Lung (tissue), 4 donors: ENCODE measurements around the gene LBP.

GRCh38 chr20:38032906-38033316 lies 345 bp downstream of the TTI1 start:
- PRO-cap, result no peak
- RAMPAGE, long total RNA, result no peak
- RRBS, result no CpG with 5 or more reads among the region's 17 CpGs

GRCh38 chr20:38083254-38083742 lies 49.8 kb downstream of the RPRD1B start:
- PRO-cap, result no peak
- RAMPAGE, long total RNA, result no peak
- RRBS, result no CpG with 5 or more reads among the region's 6 CpGs

DNA sequence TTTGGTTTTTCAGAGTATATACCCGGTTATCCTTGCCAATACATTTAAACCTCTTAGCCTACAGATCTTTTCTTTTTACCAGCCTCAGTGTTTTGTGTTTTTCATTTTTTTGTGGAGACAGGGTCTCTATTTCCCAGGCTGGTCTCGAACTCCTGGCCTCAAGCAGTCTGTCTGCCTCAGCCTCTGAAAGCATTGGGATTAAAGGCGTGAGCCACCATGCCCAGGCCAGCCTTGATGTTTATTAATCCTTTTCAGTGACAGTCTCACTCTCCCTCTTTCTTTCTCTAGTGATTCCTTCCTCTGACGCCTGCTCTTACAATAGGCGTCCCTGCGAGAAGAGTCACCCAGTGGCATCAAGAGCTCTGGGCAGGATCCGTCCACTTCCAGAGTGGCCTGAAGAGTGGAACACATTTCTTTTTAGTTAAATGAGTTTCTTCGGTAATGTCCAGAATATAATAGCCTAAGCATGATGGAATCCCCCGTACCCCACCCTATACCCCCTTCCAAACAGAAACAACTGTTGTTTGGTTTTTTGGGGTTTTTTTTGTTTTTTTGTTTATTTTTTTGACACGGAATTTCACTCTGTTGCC lies 53.0 kb downstream of the RPRD1B start:
- PRO-cap, result no peak
- RAMPAGE, long total RNA, result no peak
- RRBS, result no CpG with 5 or more reads among the region's 10 CpGs

- PRO-cap, result no peak
- RAMPAGE, long total RNA, result no peak
- RRBS, result no CpG with 5 or more reads among the region's 4 CpGs
Measured at GRCh38 chr20:38114383-38114801, 50.7 kb downstream of the TGM2 start.

DNA sequence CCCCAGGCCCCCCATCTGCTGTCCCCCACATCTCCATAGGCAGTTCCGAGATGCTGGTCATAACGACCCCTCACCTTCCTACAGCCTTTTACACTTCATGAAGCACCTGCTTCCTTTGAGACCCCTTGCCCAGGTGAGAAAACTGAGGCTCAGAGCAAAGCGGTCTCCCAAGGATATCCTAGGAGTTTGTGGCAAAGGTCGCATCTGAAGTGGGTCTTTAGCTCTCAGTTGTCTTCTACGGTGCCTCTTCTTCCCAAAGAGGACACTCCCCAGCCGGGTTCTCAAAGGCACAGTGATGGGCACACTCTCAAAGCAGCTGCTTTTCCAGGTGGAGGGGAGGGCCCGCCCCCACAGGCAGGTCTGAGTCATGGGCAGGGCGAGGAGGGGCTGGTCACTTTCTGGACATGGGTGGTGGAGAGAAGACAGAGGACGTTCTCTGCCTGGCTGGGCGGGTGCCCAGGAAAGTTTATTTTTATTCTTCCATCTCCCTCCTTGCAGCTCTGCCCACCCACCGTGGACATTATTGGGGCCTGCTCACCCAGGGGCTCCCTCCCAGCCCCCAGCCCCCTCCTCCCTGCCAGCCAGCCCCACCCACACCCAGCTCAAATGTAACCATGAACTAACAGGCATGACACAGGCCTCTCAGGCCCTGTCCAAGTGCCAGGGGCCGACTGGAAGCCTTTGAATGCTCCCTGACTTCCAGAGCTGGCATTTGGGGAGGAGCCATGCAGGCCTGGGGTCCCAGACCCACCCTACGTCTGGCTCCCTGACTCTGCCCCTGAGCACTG lies 8.2 kb downstream of the TGM2 start:
- PRO-cap, result no peak
- RAMPAGE, long total RNA, result no peak
- RRBS, result no CpG with 5 or more reads among the region's 13 CpGs

DNA sequence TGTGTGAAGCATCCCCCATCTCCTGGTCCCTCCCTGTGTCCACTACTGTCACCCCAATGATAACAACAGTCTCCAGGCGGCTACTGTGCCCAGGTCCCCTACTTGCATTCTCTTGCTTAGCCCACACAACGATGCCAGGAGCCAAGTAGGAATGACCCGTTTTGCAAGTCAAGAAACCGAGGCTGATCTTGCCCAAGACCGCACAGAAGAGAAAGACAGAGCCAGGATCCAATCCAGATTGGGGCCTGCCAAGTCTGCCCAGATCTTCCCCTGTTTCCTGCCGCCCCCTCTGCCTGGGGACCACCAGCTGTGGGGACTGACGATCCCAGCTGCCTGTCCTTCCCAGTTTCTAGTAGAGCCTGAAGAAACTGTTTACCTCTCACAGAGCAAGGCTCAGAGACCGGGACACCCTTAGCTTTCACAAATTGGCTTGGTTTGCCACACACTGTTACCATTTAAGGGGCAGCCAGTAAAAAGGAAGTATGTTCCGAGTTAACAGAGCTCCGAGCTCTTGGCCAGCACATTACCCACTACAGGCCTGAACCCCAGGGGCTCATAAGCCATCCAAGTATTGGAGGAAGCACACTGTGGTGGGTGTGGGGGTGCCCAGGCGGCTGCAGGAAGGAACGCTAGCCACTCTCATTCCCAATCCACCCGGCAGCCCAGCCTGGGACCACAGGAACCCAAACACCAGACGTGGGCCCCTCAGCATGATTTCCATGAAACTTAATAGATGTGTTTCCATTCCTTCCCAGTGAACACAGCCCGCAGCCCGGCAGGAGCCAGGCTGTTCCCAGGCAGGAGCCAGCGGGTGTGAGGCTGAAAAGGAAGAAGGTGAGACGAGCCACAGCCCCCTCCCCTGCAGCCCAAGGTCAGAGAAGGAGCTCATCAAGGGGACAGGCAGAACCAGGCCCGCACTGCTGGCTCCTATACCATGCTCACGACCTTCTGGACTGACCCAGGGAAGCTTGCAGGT lies 8.0 kb downstream of the KIAA1755 start:
- PRO-cap, result no peak
- RAMPAGE, long total RNA, result no peak
- RRBS, result 52% methylated on average over 3 of the region's 20 CpGs

GRCh38 chr20:38346214-38347277 lies at the start of gene LBP:
LBP (plus strand) TSS chr20:38346482.
- PRO-cap, result no peak
- RAMPAGE, long total RNA, result no peak
- RRBS, result no CpG with 5 or more reads among the region's 15 CpGs

DNA sequence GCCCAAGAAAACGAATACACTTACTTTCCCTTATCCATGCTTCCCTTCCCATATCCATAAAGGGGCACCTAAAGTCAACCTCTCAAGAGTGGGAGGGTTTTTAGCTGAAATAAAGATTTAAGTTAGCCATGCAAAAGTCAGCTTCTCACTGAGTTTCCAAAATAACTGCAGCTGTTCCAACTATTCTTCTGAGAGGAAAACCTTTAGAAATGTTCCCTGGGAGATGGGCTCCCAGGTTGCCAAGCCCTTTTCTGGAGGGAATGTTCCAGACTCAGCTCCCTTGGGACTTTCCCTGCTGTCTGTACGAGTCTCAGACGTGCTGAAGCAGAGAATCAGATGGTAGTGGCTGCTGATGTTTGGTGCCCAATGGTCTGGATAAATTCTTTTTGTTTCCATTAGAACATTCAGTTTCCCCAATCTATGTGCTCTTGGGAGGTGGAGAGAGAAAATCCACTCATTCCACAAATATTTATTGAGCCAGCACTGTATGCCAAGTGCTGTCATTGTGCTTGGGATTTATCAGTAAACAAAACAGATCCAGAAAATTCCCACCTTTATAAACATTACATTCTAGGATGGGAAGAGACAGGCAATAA lies 48.8 kb downstream of the LBP start:
- PRO-cap, result no peak
- RAMPAGE, long total RNA, result no peak
- RRBS, result no CpG with 5 or more reads among the region's 3 CpGs

GRCh38 chr20:38424609-38425426 lies 47.8 kb upstream of the RALGAPB start:
- PRO-cap, result no peak
- RAMPAGE, long total RNA, result no peak
- RRBS, result no CpG with 5 or more reads among the region's 7 CpGs

- PRO-cap, result no peak
- RAMPAGE, long total RNA, result no peak
- RRBS, result no CpG with 5 or more reads among the region's 27 CpGs
Measured at GRCh38 chr20:38433724-38434703, 38.6 kb upstream of the RALGAPB start.

- PRO-cap, result no peak
- RAMPAGE, long total RNA, result no peak
- RRBS, result no CpG with 5 or more reads among the region's 9 CpGs
Measured at GRCh38 chr20:38441821-38442254, 30.8 kb upstream of the RALGAPB start.

DNA sequence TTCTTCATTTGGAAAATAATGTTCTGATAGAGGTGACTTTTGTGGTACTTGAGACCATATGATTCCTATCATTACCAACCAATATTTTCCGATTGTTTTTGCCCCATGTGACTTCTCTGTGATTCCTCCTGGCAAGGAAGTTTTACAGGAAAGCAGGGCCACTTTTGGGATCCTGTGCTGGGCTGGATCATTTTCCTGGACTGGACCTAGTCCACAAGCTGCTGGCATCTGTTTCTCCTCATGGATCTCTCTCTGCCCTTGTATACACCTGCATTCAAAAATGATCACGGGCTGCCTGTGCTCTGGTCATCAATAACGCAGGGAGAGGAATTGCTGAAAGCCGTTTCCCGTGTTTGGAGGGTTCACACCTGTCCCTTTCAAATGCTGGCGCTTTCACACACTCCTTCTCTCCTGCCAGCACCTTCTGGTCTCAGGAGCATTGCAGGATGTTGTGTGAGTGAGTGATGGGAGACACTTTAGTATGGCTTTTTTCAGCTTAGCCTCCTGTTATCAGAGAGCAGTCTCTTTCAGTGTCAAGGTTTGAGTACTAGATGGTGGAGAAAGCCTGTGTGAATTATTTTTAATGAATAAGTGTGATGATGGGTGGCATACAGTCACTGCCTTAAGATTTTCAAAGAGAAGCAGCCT lies 23.4 kb upstream of the RALGAPB start:
- PRO-cap, result no peak
- RAMPAGE, long total RNA, result no peak
- RRBS, result no CpG with 5 or more reads among the region's 6 CpGs

DNA sequence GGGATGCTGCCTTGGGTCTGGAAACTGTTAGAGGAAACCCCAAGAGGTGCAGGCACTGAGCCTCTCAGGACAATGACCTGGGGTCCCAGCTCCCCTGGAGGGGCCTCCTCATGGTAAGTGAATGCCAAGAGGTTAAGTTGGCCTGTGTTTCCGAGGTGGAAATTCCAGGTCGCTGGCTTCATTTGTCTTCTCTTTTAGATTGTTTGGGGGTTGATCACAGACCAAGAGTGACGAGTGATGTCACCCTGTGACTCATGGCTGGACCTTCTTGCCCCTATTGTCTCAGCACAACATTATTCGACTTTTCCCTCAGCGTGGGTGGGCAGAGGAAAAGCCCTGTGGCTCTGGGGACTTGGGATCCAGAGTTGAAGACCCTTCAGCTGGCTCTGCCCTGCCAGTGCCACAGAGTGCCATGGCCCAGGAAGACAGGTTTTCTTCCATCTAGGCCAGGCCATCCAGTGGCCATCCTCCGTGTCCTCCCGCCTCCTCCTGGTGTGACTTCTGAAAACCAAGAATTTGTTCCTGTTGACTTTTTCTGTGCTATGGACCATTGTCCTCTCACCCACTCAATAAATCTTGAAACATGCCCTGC lies 22.2 kb upstream of the RALGAPB start:
- PRO-cap, result no peak
- RAMPAGE, long total RNA, result no peak
- RRBS, result no CpG with 5 or more reads among the region's 7 CpGs

DNA sequence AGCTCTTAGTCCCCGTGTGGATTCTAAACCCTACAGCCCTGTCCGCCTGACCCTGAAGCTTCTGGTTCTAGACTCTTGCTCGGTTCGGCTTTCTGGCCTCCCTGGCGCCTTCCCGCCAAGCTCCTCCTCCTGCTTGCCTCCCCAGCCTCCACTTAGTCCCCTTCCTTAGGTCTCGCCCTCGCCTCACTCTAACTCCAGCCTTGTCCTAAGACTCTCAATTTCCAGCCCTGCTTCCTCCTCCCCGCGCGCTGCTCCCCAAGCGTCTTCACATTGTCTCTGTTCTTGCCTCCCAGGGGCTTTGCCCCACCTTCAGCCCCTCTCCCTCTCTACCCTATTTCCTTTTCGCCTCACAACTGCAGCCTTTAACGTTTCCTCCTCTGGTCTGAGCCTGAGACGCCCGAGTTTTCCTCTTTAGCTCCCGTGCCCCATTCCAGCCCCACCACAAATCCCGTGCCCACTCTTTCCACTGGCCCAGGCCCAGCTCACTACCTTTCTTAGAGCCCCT lies 2.3 kb downstream of the SLC32A1 start:
- PRO-cap, result no peak
- RAMPAGE, long total RNA, result no peak
- RRBS, result no CpG with 5 or more reads among the region's 18 CpGs

- PRO-cap, result no peak
- RAMPAGE, long total RNA, result no peak
- RRBS, result 2% methylated on average over 47 of the region's 77 CpGs
Measured at GRCh38 chr20:38805861-38806679, 573 bp downstream of the PPP1R16B start.

DNA sequence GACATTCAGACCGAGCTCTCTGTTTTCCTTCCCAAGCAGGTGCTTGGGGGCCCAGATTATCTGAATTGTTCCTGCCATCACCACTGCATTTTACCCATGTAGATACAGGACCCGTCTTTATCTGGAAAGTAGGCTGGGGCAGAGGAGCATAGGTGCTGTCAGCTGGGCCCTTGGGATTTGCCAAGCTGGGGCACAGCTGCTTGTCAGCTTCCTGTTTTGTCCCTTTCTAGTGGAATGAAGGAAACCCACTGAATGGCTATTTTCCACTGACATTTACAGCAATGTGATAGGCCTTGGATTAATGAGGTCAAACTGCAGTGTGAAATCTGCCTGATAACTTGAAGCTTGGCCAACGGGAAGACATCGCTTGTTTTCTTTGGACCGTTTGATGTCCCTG lies 6.6 kb downstream of the PPP1R16B start:
- PRO-cap, result no peak
- RAMPAGE, long total RNA, result no peak
- RRBS, result no CpG with 5 or more reads among the region's 5 CpGs

DNA sequence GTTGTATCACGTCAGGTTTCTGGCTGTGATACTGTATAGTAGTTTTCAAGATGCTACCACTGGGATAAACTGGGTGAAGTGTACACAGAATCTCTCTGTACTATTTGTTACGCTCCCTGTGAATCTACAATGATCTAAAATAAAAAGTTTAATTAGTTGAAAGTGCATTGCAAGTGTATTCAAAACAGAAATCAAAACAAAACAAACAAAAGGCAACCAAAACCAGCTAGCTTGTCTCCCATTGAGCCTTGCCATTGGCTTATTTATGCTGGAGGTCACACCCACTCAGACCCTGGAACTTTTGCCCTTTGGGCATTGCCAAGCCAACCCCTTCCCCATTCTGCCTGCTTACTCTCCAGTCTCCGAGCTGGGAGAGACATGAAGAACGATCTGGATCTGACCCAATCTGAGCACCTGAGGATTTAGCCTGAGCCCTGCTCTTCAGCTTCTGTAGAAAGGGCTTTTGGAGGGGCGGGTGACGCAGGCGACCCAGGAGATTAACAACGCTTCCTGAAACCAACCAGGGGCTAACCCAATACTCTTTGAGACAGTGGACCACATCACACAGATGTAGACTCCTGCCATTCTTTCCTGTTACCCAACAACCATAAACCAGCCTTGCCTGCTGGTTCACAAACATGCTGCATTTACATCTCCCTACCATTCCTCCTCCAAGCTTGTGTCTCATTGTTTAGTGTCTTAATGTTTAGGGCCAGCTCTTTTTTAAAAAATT lies 28.1 kb downstream of the PPP1R16B start:
- PRO-cap, result no peak
- RAMPAGE, long total RNA, result no peak
- RRBS, result no CpG with 5 or more reads among the region's 8 CpGs

GRCh38 chr20:38970436-38970586 lies 8.2 kb downstream of the DHX35 start:
- PRO-cap, result no peak
- RAMPAGE, long total RNA, result no peak
- RRBS, result no CpG with 5 or more reads among the region's 1 CpG

DNA sequence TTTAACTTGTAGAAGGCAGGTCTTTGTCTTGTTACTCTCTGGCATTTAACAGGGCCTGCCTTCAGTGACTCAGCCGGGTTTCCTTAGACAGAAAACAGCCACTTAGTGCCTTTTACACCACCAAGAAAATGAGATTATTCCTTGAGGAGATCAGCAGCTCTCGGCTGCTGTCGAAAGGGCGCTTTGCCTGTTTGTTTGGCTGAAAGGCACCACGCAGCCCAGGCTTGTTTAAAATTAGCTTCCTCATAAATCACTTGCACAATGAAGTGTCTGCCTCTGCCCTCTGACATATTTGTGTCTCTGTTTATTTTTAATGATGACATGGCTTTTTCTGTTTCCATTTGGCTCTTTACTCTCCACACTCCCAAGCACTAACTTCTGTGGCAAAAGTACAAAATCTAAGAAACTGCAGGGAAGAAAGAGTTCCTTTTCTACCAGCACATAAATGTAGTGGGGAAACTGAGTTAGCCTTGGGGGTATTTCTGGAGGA lies 702.5 kb downstream of the MAFB start:
- PRO-cap, result no peak
- RAMPAGE, long total RNA, result no peak
- RRBS, result no CpG with 5 or more reads among the region's 5 CpGs

DNA sequence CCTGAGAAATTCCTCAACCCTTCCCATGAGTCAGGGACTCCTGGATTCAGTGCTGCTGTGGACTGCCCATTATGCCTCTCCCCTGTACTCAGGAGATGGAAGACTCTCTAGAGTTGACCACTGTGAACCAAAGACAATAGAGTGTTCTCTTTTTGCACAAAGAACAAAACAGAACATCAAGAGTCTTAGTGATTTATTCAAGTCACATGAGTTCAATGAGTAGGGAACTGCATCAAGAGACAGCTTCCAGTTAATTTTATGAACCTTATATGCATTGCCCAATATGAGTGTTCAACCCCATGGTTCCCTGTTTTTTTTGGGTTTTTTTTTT lies 224.4 kb downstream of the MAFB start:
- PRO-cap, result no peak
- RAMPAGE, long total RNA, result no peak